Transverse colon (tissue), 4 donors: ENCODE measurements around a stretch of chr22.

- PRO-cap: bidirectional peak, plus-strand start at chr22:25120477, minus-strand start at chr22:25120314
- RAMPAGE, long total RNA, 4 experiments: start-site peak on the plus strand in 2 of 4 experiments, at chr22:25119494-25119873 at its widest, 7 to 16 reads per replicate
Observed at GRCh38 chr22:25119340-25120595, 79.9 kb upstream of the CRYBB3 start.

GRCh38 chr22:25161451-25161744 lies 38.3 kb upstream of the CRYBB3 start:
- PRO-cap: no peak
- RAMPAGE, long total RNA, 4 experiments: no peak in any of the 4 experiments

- PRO-cap: unidirectional peak, plus-strand start at chr22:25448105
- RAMPAGE, long total RNA, 4 experiments: start-site peak on the plus strand in 4 of 4 experiments, at chr22:25448096-25448125 at its widest, 54 to 242 reads per replicate
Observed at GRCh38 chr22:25447692-25448369, 116.6 kb upstream of the GRK3 start.

DNA sequence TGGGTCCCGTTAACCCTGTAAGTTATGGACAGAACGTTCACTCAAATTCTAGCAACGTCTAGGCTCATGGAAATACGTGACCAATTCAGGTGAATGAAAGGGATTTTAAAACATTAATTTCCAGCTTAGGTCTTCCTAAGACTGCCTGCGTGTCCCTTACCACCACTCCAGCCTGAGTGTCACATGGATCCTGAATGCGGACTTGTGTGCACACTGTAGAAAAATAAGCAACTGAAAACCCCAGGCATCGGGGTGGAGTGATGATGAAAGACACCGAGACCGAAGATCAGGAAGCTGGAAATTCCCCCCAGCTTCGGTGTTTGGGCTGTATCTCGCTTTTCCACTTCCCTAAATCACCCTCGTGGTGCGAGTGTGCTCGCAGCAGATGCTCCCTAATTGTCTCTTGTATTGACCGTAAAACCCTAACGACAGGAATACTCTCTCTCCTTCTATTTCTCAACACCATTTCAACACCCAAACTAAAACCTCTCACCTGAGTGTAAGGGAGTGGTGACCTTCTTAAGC lies 816 bp upstream of the GRK3 start:
- PRO-cap: no peak
- RAMPAGE, long total RNA, 4 experiments: no peak in any of the 4 experiments

GRCh38 chr22:25743394-25744057 lies 1.5 kb downstream of the MYO18B start:
- PRO-cap: no peak
- RAMPAGE, long total RNA, 4 experiments: no peak in any of the 4 experiments

GRCh38 chr22:25873188-25873387 lies 131.1 kb downstream of the MYO18B start:
- PRO-cap: no peak
- RAMPAGE, long total RNA, 4 experiments: no peak in any of the 4 experiments

GRCh38 chr22:25987889-25988276 lies 181.4 kb upstream of the SEZ6L start:
- PRO-cap: no peak
- RAMPAGE, long total RNA, 4 experiments: no peak in any of the 4 experiments

DNA sequence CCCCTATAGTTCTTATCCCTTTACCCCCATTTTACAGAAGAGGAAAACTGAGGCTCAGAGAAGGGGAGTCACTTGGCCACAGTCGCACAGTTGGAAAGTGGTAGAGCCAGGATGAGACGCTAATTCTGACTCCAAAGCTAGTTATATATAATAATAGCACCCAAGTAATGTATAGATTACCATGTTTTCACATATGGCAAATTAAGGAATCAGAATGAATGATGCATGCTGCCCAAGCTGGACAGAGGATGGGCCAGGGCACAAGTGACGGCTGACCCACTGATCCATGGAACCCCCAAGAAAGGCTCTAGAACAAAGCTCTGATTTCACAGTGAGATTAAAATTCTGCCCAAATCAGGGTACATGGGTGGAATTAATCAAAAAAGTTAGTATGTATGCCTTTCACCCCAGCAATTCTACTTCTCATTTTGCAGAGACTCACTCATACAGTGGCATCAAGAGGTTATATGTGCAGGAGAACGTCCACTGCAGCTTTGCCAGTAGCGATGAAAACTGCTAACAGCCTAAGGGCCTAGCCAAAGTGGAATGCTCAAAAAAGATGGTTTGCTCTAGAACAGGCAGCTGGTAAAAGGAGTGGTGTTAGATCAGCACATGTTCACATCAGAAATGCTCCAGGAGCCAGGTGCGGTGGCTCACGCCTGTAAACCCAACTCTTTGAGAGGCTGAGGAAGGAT lies 10.0 kb upstream of the TFIP11 start:
- PRO-cap: no peak
- RAMPAGE, long total RNA, 4 experiments: no peak in any of the 4 experiments

GRCh38 chr22:26525550-26526662 lies 13.6 kb upstream of the TFIP11 start:
- PRO-cap: no peak
- RAMPAGE, long total RNA, 4 experiments: no peak in any of the 4 experiments

GRCh38 chr22:26559769-26560579 lies 30.0 kb downstream of the TPST2 start:
- PRO-cap: no peak
- RAMPAGE, long total RNA, 4 experiments: no peak in any of the 4 experiments

- PRO-cap: no peak
- RAMPAGE, long total RNA, 4 experiments: no peak in any of the 4 experiments
Observed at GRCh38 chr22:26586350-26587150, 3.4 kb downstream of the TPST2 start.

DNA sequence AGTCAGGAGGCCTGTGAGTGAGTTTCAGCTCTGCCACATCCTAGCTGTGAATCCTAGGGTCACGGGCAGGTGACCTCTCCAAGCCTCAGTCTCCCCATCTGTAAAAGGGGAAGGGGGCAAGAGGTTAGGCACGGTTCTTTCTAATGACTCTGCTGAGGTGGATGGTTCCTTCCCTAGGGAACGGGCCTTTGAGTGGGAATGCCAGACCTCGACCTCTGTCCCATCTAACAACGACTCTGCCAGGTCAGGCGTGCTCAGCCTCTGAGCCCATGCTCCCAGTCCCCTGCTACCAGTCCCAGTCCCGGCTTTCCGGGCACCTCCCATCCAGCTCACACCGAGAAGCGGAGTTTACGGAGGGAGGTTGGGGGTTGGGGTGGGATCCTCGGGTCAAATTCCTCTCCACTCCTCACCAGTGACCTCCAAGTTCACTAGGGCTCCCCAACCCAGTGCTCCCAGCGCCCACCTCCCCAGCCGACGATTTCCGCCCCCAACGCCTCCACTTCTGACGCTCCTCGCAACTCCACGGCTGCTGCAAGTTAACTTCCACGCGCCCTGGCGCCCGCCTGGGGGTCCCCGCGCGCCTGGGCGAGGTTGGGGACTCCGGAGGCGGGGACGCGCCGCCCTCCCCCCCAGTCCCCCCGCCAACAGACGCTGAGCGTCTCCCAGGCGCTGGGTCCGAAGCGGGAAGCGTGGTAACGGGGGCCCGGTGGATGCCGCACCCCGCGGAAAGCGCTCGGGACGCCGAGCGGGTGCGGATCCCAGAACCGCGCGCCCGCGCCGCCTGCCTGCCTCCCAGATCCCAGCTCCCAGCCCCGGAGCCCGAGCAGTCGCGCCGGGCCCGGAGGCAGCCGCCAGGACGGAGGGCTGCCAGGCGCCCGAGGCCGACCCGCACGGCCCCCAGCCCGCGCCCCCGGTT lies 577 bp downstream of the TPST2 start:
- PRO-cap: no peak
- RAMPAGE, long total RNA, 4 experiments: no peak in any of the 4 experiments

DNA sequence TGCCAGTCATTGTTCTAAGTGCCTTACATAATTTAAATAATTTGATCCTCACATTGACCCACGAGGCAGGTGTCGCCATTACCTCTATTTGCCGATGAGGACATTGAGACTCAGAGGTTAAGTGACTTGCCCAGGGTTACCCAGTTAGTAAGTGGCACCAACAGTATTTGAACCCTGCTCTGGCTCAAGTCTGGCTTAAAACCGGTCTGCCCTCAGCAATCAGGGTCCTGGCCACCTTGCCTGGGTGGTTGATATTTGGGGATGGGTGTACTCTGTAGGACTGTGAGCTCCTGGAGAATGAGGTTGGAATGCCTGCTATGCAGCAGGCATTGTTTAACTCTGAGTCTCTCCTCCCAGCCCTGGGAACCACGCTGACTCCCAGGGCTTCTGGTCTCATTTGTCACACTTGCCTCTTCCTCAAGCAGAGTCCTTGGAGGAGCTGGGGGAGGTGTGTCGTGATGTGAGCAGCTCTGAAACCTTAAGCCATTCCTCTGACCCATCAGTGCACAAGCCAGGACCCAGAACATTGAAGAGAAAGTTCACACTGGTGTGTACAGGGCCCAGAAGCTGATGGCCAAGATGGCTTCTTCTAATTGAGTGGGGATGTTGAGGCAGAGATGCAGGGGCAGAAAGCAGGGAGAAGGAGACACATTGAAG lies 340.1 kb downstream of the MN1 start:
- PRO-cap: no peak
- RAMPAGE, long total RNA, 4 experiments: no peak in any of the 4 experiments

DNA sequence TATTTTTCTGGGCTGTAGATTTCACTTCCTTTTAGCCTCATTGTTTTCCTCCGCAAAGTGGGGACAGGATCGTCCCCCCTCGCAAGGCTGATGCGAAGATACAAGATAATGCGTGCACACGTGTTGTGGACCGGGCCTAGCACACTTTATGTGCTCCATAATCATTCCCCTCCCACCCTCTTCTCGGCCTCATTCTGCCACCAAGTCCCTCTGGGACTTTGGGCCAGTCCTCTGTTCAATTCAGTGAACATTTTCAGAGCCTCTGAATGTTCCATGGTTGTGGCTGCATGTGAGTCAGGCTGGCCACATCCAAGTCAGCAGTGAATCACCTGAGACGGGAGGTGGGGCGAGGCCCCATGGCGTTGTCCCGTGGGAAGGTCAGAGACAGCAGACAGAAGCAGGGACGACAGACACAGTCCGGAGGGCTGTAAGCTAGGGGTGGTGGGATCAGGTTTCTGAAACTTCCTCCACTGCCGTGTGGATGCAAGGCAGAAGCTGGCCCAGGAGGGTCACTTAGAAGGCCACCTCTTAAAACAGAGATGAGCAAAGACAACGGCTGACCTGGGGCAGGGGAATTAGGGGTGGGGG lies 324.9 kb downstream of the MN1 start:
- PRO-cap: no peak
- RAMPAGE, long total RNA, 4 experiments: no peak in any of the 4 experiments

GRCh38 chr22:27488258-27488462 lies 313.4 kb downstream of the MN1 start:
- PRO-cap: no peak
- RAMPAGE, long total RNA, 4 experiments: no peak in any of the 4 experiments

- PRO-cap: no peak
- RAMPAGE, long total RNA, 4 experiments: no peak in any of the 4 experiments
Observed at GRCh38 chr22:27670063-27671367, 131.0 kb downstream of the MN1 start.

DNA sequence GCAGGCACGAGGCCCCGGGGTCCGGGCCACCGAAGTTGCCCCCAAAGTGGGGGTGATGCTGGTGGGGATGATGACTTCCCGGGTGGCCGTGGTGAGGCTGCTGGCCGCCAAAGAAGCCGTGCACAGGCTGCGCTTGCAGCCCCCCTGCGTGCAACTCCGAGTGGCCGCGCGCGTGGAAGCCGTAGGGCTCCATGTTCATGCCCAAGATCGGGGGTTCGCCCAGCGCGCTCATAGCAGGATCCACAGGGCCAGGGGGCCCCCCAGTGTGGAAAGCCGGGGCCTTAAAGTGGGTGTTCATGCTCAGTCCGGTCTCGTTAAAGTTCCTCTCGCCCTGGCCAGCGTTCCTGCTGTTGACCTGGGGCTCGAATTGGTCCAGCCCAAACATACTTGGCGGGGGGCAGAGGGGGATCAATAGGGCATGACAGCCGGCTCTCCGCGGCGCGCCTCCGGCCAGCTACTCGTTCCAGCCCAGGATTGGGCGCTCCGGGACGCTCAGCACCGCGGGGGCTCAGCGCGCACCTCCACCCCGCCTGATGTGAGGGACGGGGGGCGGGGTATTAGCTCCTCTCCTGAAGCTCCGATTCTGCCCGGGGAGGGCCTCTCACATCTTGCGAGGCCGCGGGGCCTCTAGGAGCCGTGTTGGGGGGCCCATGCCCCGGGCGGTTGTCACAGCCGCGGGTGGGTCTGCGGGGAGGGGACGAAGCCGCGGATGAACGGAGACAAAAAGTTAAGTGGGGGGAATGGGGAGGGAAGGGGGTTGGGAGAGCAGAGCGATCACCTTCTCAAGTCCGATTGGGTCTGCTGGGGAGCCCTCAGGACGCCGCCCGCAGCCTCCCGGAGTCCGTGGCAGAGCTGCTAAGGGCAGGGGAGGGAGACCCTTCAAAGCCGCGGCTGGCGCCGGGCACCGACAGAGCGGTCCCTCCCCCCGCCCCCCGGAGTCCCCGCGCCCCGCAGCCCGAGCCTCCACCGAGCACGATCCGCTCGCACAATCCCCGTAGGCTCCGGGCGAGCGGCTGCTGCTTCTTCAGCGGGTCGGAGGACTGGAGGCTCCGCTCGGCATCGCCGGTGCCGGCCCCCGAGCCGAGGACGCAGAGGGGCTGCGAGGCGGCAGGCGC lies 1.0 kb downstream of the MN1 start:
- PRO-cap: no peak
- RAMPAGE, long total RNA, 4 experiments: no peak in any of the 4 experiments

DNA sequence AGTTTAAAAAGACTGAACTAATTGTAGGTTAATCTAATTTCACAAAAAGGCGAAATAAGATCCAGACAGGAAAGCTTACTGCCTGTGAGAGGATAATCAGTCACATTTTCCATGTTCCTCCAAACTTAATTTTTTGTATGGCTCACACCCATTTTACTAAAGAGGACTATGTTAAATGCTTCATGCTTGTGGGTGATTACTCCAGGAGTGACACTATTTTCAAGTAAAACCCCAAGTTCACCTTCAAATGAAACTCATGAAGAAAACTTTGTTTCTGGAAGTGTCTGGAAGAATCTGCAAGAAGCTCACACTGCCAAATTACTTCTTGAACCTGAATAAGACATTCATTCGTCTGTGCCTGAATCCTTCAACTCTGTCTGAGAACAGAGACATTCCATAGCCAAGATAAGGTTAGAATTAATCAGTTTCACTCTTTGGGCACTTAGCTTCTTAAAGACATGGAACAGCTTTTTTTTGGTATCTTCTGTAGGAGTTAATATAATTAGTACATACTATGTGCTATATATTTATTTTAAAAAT lies 51.6 kb downstream of the PITPNB start:
- PRO-cap: no peak
- RAMPAGE, long total RNA, 4 experiments: no peak in any of the 4 experiments

GRCh38 chr22:27892614-27893265 lies 26.3 kb downstream of the PITPNB start:
- PRO-cap: no peak
- RAMPAGE, long total RNA, 4 experiments: no peak in any of the 4 experiments

- PRO-cap: no peak
- RAMPAGE, long total RNA, 4 experiments: no peak in any of the 4 experiments
Observed at GRCh38 chr22:28576887-28577366, 102.7 kb downstream of the TTC28 start.